Osteoblast (primary cell): ENCODE measurements around the genes PPM1K and NAP1L5.

GRCh38 chr4:87732154-87732745 lies 67.1 kb upstream of the IBSP start:
- CAGE, long polyA plus RNA, result no peak
- RRBS, result no CpG with 5 or more reads among the region's 6 CpGs

GRCh38 chr4:87911216-87911822 lies 64.2 kb upstream of the SPP1 start:
- CAGE, long polyA plus RNA, result no peak
- RRBS, result no CpG with 5 or more reads among the region's 4 CpGs

DNA sequence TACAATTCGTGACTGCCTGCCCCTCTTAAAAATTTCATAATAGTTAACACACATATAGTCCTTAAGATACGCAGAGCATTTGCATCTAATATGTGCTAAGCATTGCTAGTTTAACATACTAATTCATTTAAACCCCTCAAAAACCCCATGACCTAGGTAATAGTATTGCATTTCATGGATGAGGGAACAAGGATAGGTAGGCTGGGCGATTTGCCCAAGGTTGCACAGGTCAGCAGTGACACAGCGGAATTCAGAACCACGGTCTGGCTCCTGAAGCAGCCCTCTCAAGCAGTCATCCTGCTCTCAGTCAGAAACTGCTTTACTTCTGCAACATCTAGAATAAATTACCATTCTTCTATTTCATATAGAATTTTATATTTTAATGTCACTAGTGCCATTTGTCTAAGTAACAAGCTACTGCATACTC lies 704 bp upstream of the SPP1 start:
- CAGE, long polyA plus RNA, result no peak
- RRBS, result no CpG with 5 or more reads among the region's 5 CpGs

DNA sequence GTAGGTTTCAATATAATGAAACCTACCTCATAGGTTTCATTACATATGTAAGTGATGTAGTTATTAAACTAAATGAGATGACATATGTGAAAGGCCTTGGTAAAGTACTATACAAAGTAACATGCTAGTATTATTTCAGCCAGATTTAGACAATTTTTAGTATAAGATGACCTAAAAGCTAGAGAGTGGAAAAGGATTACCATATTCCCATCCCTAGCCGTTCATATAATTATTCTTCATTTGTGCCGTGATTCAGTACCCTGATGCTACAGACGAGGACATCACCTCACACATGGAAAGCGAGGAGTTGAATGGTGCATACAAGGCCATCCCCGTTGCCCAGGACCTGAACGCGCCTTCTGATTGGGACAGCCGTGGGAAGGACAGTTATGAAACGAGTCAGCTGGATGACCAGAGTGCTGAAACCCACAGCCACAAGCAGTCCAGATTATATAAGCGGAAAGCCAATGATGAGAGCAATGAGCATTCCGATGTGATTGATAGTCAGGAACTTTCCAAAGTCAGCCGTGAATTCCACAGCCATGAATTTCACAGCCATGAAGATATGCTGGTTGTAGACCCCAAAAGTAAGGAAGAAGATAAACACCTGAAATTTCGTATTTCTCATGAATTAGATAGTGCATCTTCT lies 6.8 kb downstream of the SPP1 start:
- CAGE, long polyA plus RNA, result no peak
- RRBS, result no CpG with 5 or more reads among the region's 13 CpGs

DNA sequence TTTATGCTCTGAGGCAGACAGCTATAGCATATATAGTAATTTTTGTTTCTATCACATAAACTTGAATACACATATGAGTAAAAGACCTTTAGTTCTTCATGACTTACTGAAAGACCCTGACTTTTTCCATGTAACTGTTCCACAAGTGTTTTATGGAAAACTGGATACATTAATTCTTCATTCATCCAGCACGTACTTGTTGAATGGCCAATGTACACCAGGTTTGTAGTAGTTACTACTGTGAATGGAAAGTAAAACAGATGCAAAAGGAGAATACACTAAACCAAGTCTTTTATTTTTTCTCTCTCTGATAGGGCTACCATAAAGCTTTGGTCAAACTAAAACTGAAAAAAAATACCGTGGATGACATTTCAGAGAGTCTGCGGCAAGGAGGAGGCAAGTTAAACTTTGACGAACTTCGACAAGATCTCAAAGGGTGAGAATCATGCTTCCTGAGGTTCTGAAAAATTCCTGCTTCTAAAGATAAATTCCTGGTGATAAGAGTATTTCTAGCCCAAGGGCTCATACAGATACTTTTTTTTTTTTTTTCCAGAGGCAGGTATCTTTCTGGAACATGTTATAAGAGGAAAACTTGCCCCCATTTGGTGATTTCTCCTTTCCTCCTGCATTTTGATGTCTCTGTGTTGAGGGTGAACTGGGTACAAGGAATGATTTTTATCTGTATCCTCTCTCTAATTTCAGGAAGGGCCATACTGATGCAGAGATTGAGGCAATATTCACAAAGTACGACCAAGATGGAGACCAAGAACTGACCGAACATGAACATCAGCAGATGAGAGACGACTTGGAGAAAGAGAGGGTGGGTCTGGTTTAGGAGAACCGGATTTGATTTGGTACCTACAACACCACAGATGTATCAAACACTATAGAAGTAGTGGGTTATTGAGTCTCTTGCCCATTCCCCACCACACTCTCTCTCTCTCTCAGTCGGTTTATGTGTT lies 57.9 kb downstream of the PKD2 start:
- CAGE, long polyA plus RNA, result no peak
- RRBS, result no CpG with 5 or more reads among the region's 10 CpGs

- CAGE, long polyA plus RNA, result no peak
- RRBS, result 1% methylated on average over 23 of the region's 96 CpGs
These were observed at the start of gene PPM1K for GRCh38 chr4:88283770-88284842. Gene PPM1K, minus strand, starts transcription at chr4:88284561.

- CAGE, long polyA plus RNA, result no peak
These were observed 34.7 kb upstream of the PPM1K start for GRCh38 chr4:88319094-88319385.

DNA sequence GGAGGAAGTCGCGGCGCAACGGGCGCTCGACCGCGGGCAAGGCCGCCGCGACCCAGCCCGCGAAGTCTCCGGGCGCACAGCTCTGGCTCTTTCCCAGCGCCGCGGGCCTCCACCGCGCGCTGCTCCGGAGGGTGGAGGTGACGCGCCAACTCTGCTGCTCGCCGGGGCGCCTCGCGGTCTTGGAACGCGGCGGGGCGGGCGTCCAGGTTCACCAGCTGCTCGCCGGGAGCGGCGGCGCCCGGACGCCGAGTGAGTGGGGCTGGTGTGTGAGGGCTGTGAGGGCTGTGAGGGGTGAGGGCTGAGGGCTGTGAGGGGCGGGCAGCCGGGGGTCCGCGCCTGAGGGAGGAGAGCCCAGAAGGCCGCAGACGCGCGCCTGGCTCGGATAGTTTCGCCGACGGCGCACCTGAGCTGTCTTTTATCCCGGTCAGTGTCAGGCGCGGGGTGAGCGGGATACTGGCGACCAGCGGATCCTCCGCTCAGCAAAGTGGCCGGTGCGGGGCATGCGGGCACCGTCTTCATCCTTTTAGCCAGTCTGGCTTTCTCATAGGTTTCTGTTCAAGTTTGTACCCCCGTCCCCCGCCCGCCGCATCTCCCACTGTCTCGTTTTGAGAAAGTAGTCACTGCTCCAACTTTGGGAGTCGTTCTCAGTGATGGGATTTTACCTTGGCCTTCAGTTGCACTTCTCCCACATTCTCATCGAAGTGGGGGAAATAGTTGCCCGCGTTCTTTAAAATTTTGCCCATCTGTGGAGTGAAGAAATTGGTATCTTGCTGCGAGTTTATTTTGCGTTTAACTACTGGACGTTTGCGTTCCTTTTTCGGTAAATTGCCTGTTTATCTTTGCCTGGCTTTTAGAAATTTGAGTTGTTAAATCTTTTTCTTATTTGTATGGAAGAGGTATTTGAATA lies 620 bp downstream of the HERC5 start:
- CAGE, long polyA plus RNA, result no peak
- RRBS, result 3% methylated on average over 42 of the region's 80 CpGs

DNA sequence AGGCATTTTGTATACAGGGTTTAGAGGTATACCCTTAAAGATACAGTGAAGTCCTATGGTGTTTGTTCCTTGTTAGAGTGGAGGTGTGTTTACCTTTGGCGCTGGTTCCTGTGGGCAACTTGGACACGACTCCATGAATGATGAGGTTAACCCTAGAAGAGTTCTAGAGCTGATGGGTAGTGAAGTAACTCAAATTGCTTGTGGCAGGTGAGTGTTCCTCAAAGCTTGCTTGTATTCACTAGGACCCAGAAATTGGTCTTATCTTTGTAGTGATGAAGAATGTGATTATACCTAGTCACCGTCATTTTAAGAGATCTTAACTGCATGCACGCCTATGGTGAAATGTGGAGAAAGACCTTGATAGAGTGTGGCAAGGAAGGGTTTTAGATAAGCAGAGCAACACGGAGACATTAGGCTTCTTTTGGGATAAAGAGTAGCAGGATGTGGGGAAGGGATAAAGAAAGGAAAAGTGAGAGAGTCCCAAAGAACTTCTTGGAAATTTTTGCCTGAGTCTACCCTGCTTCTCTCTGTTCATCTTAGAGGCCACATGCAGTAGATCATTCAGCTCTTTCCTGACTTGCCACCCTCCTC lies 42.4 kb downstream of the NAP1L5 start:
- CAGE, long polyA plus RNA, result no peak
- RRBS, result no CpG with 5 or more reads among the region's 5 CpGs

DNA sequence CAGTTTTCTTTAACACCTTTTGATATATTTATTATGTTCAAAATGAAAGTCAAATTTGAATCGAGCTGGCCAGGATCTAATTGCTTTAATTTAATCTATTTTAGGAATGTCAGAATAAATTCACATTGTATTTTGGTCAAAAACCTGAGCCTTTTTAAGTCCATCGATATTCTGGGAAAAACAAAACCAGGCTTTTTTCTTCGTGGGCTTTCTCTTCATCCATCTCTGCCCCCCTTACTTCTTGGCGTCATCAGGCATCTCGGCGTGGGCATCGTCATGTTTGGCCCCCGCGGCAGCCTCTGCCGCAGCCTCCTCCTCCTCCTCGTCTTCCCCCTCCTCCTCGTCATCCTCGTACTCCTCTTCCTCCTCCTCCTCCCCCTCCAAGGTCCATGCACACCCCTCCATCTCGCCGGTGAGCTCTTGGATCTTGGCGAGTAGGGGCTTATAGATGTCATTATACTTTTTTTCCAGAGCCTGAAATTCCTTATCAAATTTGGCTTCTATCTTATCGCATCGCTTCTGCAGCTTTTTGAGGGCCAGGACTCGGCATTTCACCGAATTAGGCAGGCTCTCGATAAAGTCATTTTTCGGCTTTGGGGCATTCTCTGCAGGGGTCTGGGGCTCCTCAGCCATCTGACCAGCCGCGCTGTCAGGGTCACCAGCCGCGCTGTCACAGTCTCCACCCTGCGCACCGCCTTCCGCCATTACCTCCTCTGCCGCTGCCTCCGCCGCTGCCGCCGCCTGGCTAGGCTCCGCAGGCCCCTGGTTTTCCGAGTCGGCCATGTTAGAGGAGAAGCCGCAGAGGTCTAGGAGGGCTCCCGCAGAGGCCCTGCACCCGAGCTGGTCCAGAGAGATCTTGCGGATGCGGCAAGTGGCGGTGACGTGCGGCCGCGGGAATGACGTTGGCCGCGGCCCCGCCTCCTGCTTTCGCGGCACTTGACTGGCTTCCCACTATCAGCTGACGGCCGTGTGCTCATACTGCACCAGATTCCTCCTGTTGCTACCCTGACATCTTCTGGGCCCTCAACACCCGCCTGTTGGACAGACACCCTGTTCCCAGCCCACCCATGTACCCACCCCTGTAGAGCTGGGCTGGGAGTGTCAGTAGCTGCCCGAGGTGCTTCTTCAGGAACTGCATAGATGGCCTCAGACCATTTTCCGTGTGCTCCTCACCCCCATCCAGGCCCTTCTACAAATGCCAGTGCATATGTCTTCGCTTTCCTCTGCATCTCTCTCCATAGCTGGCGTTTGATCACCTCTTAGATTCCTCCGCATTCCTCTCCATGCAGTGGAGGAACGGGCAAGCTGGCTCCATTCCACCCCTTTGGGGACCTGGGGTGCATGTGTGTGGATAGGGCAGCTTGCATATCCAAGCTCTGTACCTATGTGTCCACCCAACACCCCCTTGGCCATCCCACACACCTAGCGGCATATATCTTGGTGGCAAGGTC lies at the start of gene NAP1L5:
NAP1L5 (minus strand) TSS at position 858 of the 1,451 bp plus-strand sequence.
- CAGE, long polyA plus RNA, result no peak
- RRBS, result no CpG with 5 or more reads among the region's 63 CpGs

DNA sequence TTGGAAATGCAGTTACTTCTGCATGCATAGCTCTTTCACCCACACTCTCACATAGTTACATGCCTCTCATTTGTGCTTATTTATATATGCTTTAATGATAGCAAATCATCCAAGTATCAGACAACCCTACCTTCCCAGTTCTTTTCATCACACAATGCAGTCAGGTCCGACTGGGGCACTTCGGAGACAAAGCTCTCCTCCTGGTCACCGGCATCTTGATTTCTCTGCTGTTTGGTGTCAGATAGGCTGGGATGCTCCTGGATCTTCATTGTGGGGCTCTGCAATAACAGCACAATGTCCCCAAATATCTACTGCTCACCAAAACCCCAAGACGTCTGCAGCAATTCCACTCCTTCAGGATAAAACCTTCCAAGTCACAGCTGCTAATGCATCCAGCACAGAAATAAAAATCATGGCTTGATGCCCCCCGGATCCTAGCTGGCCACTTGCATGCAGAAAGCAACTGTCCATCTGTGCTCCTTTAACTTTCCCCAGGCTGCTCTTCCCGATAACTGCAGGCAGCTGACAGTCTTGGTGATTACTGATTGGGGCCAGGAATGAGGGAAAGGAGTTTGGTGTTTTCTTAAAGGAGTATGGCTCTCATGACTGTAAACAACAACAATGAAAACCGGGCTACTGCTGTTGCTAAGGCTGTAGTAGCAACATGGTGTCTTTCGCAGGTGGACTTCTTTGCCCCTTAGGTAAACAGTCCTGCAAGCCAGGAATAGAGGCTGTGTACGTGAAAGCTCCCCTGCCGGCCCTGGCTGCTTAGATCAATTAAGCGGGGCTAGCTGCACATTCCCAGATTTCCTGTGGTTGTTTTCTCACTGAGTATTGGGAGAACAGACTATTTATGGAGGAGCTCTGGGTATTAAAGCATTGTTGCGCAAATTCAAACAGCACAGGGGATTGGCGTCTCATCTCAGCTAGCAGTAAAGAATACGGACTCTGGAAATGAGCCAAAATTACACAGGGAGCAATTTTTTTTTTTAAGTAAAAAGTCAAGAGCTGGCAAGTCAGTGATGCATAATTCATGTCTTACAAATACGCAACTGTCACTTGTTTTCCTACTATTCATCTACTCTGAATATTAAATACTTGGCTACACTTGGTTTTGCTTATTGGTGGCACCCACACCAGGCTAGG lies 61.4 kb upstream of the NAP1L5 start:
- CAGE, long polyA plus RNA, result no peak
- RRBS, result 13% methylated on average over 1 of the region's 15 CpGs

GRCh38 chr4:88777616-88778526 lies 80.2 kb upstream of the NAP1L5 start:
- CAGE, long polyA plus RNA, result no peak
- RRBS, result no CpG with 5 or more reads among the region's 5 CpGs

DNA sequence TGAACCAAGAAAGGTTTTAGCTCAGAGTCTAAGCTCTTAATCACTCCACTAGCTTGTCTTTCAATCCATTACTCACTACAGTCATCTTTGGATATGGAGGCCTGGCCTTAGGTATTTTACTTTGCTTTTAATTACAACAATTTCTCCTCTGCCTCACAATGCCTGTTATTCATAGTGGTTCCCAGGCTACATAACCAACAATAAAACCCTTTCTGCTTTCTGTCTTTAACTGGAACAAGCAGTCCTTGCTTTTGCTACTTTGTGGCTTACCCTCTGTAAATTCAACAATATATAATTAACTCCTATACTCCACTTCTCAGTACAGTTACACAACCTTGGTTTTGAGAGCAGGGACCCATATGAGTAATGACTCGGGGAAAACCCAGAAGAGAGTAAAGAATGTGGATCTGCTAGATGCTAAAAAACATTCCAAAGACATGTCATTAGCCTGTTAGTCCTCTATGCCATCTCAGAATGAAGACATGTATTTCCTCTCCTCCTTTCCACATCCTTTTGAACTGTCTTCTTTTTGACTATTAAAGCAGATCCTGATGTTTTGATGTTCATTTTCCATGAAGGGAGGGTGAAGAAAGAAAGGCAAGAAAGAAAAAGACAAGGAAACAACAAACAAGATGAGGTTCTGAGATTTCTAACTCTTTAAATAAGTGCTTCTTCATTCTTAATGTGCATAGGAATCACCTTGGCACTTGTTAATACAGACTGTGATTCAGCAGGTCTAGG lies 94.8 kb upstream of the NAP1L5 start:
- CAGE, long polyA plus RNA, result no peak
- RRBS, result no CpG with 5 or more reads among the region's 1 CpG

DNA sequence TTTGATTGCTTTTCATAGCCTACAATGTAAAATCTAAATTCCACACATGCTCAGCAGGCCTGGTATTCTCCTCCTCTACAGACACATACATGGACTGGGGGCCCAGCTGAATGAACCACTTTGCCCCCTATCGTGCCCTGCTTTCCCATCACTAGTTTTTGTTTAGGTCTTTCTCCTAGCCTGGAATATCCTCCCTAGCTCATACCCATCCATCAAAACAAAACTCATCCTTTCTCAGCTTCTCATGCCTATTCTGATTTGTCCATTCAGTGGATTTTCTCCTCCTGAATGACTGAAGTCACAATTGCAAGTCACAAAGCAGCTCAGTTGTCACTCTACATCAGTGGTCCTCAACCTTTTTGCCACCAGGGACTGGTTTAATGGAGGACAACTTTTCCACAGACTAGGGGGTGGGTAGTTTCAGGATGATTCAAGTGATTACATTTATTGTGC lies 137.5 kb upstream of the NAP1L5 start:
- CAGE, long polyA plus RNA, result no peak
- RRBS, result no CpG with 5 or more reads among the region's 1 CpG

GRCh38 chr4:89109896-89110155 lies 1.5 kb upstream of the TIGD2 start:
- CAGE, long polyA plus RNA, result no peak
- RRBS, result no CpG with 5 or more reads among the region's 5 CpGs

- CAGE, long polyA plus RNA, result no peak
- RRBS, result no CpG with 5 or more reads among the region's 7 CpGs
These were observed 2.4 kb downstream of the TIGD2 start for GRCh38 chr4:89113409-89114485.

DNA sequence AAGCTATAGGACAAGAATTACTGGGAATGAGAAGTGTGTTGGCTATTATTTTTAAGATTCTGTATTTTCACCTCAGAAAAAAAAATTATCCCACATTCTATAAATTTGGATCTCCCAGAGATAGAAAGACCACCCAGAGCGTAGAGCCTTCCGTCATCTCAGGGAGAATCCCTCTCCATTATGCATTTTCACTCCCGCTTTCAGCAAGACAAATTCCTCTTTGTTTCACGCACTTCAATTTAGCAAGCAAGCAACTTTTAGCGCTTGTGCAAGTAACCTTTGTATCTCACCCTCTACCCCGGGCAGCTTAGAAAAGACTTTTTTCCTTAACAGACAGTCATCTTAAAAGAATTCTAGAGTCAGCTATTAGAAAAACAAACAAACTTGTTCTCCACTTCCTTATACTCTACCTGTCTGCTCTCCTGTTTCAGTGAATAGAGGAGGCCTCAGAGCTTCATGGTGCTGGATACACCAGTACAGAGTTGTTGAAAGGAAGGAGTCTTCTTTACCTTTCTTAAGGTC lies 12.0 kb downstream of the TIGD2 start:
- CAGE, long polyA plus RNA, result no peak
- RRBS, result no CpG with 5 or more reads among the region's 6 CpGs

- CAGE, long polyA plus RNA, result no peak
- RRBS, result no CpG with 5 or more reads among the region's 11 CpGs
These were observed 61.4 kb downstream of the GPRIN3 start for GRCh38 chr4:89246058-89246714.

GRCh38 chr4:89275225-89276240 lies 32.1 kb downstream of the GPRIN3 start:
- CAGE, long polyA plus RNA, result no peak
- RRBS, result no CpG with 5 or more reads among the region's 11 CpGs

DNA sequence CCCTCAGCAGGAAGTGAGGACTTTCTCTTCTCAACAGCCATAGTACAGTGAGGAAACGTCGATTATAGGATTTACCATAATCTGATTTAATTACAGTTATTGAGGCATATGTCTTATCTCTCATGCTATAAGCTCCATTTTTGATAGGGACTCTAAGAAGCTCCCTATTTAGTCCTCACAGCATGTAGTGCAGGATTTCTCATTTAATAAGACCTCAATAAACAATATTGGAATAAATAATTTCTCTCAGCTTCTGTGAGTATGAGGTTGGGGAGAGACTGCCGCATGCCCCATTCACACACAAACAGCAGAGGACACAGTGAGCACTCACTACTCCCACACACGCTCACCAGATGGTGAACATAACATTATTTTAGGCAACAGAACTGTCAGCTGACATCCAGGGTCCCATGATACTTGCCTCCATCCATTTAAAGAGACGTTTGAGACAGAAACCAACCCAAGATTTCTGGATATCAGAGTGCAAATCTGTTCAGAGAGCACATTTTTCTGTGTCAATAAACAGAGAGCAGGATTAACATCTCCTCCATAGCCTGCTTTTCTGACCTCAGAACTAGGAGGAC lies 16.9 kb downstream of the GPRIN3 start:
- CAGE, long polyA plus RNA, result no peak
- RRBS, result no CpG with 5 or more reads among the region's 5 CpGs